Measurements from ENCODE around the gene STX8.

- PRO-cap, 2 experiments: no peak in any of the 2 experiments
- RAMPAGE, long total RNA, 5 experiments: no peak in any of the 5 experiments
Measured at GRCh38 chr17:9371004-9371455, 204.6 kb downstream of the STX8 start.

DNA sequence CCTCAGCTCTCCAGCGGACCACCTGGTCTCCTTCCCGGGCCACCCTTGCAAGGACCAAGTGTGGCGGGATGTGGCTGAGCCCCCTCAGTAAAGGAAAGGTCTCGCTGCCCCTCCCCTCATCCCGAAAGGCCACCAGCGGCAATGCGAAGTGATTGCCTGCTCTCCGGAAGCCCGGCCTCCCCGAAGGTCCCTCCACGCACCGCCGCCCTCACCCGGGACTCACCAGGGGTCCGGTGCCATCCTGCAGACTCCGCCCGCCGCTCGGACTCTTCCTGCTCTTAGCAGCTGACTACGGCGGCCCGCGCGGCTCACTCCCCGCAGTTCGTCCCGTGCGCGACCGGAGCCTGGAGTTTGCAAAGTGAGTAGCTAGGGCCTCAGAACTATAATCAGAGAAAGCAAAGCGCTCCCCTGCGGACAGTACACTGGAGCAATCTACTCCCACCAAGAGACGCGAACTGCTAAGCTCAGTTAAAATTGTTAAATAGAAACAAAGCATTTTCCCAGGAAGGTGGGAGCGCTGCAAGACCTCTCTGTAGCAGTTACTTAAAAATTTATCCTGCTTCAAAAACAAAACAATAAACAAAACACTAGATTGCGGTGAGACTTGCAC, at the start of gene STX8:
TSS of gene STX8 (minus strand) at position 252 of the 610 bp plus-strand sequence.
- PRO-cap, 2 experiments: peak in 2 of 2 experiments; most common plus-strand start position 318 of the sequence (in 1); most common minus-strand start position 252 of the sequence (in 2)
- RAMPAGE, long total RNA, 5 experiments: start-site peak on the minus strand in 3 of 5 experiments, centred at positions 251 to 254 of the sequence, 56 to 944 reads per replicate

DNA sequence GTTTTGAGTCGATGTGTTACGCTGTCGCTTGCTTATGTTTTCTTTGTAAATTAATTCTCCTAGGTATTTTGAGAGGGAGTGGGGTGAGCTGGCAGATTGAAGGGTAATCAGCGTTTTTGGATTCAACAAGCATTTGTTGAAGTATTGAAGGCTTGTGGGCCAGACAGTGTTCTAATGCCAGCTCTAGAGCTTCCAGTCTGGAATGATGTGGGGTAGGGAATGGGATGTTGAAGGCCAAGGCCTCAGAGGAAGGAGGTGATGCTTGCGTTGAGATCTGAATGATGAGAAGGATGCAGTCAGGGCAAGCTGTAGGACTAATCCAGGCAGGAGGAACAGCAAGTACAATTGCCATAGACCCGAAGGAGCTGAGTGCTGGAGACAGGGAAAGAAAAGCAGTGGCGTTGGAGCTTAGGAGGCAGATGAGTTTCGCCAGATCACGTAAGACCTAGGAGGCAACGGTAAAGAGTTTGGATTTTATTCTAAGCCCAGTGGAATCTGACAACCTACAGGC, 1.0 kb downstream of the USP43 start:
- PRO-cap, 2 experiments: no peak in any of the 2 experiments
- RAMPAGE, long total RNA, 5 experiments: no peak in any of the 5 experiments

GRCh38 chr17:9727898-9728690, 63.3 kb downstream of the DHRS7C start:
- PRO-cap, 2 experiments: no peak in any of the 2 experiments
- RAMPAGE, long total RNA, 5 experiments: no peak in any of the 5 experiments

GRCh38 chr17:10019672-10020523, 114.8 kb upstream of the RCVRN start:
- PRO-cap, 2 experiments: no peak in any of the 2 experiments
- RAMPAGE, long total RNA, 5 experiments: no peak in any of the 5 experiments

- PRO-cap, 2 experiments: no peak in any of the 2 experiments
- RAMPAGE, long total RNA, 5 experiments: no peak in any of the 5 experiments
Measured at GRCh38 chr17:10042662-10043496, 137.8 kb upstream of the RCVRN start.

DNA sequence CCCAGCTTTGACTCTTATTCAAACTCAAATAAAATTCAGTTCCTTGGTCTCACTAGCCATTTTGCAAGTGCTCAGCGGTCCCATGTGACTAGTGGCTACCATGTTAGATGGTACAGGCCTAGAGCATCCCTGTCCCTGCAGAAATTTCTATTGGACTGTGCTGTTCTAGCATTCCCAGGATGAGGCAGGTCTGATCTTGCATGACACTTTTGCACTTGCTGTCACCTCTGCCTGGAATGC, 93.1 kb downstream of the GAS7 start:
- PRO-cap, 2 experiments: no peak in any of the 2 experiments
- RAMPAGE, long total RNA, 5 experiments: no peak in any of the 5 experiments

GRCh38 chr17:10122082-10122888, 76.1 kb downstream of the GAS7 start:
- PRO-cap, 2 experiments: no peak in any of the 2 experiments
- RAMPAGE, long total RNA, 5 experiments: no peak in any of the 5 experiments

GRCh38 chr17:10125771-10126017, 72.7 kb downstream of the GAS7 start:
- PRO-cap, 2 experiments: no peak in any of the 2 experiments
- RAMPAGE, long total RNA, 5 experiments: no peak in any of the 5 experiments

GRCh38 chr17:10631678-10632591, 25.2 kb downstream of the MYH3 start:
- PRO-cap, 2 experiments: no peak in any of the 2 experiments
- RAMPAGE, long total RNA, 5 experiments: no peak in any of the 5 experiments

DNA sequence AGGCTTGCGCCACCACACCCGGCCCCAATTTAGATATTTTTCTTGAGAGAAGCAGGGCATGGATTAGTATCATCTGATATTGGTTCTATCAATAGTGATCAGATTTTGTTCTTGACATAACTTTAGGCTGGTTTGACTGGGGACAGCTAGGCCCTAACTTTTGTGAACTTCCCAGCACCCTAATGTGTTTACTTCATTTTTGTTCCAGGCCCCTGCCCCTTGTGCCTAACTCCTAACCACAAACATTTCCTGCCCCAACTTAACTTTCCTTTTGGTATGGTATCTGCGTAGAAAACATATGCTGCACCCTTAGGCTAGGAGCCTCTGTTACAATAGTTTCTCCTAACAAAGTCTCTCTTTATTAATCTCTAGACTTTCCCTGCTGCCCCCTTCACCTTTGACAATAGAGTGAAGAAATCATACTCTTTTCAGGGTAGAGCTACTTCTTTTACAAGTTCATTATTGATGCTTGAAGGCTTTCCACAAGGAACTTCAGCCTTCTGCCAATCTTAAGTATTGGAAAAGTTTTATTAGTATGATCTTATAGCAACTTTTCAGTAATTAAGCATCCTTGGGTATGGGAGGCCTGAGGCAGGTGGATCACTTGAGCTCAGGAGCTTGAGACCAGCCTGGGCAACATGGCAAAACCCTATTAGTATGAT, 2.5 kb downstream of the ADPRM start:
- PRO-cap, 2 experiments: no peak in any of the 2 experiments
- RAMPAGE, long total RNA, 5 experiments: no peak in any of the 5 experiments

GRCh38 chr17:10777371-10777627, 26.6 kb downstream of the TMEM238L start:
- PRO-cap, 2 experiments: no peak in any of the 2 experiments
- RAMPAGE, long total RNA, 5 experiments: no peak in any of the 5 experiments

GRCh38 chr17:11238607-11239089, 2.4 kb upstream of the SHISA6 start:
- PRO-cap, 2 experiments: no peak in any of the 2 experiments
- RAMPAGE, long total RNA, 5 experiments: no peak in any of the 5 experiments

DNA sequence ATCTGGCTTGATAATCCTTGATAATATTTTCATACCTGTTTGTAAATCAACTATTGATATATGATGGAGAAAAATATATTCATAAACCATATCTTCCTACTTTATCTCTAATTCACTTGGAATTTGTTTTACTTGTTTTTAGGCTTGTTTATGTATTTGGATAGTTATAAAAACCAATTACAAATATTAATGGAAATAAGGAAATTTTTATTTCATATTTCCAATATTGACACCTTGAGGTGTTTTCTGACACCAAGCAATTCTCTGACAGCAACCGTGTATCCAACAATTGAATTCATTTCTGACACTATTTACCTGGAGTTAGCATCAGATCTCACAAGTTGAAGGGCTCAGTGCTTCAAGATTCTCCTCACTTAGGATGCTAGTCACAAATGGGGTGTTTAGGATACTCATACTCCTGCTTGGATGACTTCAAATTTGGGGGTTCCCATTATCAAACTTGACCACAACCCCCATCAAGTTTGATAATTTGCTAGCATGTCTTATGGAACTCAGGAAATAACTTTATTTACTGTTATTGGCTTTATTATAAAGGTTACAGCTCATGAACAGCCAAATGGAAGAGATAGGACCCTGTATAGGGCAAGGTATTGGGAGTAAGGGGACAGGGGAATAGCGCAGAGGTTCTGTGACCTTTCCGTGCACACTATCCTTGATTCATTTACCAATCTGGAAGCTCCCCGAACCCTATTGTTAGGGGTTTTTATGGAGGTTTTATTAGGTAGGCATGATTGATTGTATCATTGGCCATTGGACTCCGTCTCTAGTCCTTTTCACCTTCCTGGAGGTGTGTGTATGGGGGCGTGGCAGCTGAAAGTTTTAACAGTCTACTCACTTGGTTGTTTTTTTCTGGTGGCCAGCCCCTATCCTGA, 22.7 kb downstream of the MAP2K4 start:
- PRO-cap, 2 experiments: no peak in any of the 2 experiments
- RAMPAGE, long total RNA, 5 experiments: no peak in any of the 5 experiments

GRCh38 chr17:12045933-12046764, 25.5 kb downstream of the MAP2K4 start:
- PRO-cap, 2 experiments: no peak in any of the 2 experiments
- RAMPAGE, long total RNA, 5 experiments: no peak in any of the 5 experiments

GRCh38 chr17:12074636-12075227, 54.1 kb downstream of the MAP2K4 start:
- PRO-cap, 2 experiments: no peak in any of the 2 experiments
- RAMPAGE, long total RNA, 5 experiments: no peak in any of the 5 experiments

GRCh38 chr17:12138373-12138987, 117.8 kb downstream of the MAP2K4 start:
- PRO-cap, 2 experiments: no peak in any of the 2 experiments
- RAMPAGE, long total RNA, 5 experiments: no peak in any of the 5 experiments

DNA sequence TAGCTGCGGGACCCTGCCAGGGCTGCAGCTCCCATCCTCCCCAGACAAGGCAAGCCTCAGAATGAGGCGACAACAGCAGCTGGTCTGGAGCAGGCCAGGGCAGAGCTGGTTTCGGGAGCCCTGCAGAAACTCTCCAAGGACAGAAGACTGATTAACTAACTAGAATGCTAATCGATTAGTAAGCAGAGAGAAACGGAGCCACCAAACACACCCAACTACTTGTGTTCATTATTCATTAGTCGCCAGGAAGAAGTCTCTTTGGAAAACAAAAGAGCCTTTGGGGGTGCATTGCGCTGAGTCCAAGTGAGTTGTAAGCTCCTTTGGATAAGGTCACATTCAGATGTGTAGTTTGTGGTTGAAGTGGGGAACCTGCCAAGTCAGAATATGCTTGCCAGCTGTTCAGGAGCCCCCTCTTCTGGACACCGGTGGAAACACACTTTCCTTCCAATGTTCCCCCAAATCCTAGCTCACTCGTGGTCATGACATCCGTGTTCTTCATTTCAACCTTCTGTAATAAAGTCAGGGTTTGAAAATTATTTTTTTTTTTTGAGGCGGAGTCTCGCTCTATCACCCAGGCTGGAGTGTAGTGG, 47.2 kb upstream of the ARHGAP44 start:
- PRO-cap, 2 experiments: no peak in any of the 2 experiments
- RAMPAGE, long total RNA, 5 experiments: no peak in any of the 5 experiments

GRCh38 chr17:12790718-12790933, 1.3 kb downstream of the ARHGAP44 start:
- PRO-cap, 2 experiments: peak in 2 of 2 experiments; most common minus-strand start chr17:12790792 (in 2)
- RAMPAGE, long total RNA, 5 experiments: no peak in any of the 5 experiments

- PRO-cap, 2 experiments: no peak in any of the 2 experiments
- RAMPAGE, long total RNA, 5 experiments: no peak in any of the 5 experiments
Measured at GRCh38 chr17:12927442-12927948, 90.3 kb downstream of the ELAC2 start.